Metastatic Liver Carcinoma in the Adrenal Gland (tissue), 2 donors: ENCODE measurements around a stretch of chr10.

- PRO-cap, 2 experiments = no peak in any of the 2 experiments
These were observed 169.1 kb downstream of the ZNF438 start for GRCh38 chr10:30862447-30863008.

DNA sequence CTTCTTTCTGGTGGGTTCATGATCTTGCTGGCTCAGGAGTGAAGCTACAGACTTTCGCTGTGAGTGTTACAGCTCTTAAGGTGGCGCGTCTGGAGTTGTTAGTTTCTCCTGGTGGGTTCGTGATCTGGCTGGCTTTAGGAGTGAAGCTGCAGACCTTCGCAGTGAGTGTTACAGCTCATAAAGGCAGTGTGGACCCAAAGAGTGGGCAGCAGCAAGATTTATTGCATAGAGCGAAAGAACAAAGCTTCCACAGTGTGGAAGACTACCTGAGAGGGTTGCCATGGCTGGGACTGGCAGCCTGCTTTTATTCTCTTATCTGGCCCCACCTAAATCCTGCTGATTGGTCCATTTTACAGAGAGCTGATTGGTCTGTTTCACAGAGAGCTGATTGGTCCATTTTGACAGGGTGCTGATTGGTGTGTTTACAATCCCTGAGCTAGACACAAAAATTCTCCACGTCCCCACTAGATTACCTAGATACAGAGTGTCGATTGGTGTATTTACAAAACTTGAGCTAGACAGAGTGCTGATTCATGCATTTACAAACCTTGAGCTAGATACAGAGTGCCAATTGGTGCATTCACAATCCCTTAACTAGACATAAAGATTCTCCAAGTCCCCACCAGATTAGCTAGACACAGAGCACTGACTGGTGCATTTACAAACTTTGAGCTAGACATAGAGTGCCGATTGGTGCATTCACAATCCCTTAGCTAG, 129.6 kb downstream of the ZNF438 start:
- PRO-cap, 2 experiments = no peak in any of the 2 experiments

DNA sequence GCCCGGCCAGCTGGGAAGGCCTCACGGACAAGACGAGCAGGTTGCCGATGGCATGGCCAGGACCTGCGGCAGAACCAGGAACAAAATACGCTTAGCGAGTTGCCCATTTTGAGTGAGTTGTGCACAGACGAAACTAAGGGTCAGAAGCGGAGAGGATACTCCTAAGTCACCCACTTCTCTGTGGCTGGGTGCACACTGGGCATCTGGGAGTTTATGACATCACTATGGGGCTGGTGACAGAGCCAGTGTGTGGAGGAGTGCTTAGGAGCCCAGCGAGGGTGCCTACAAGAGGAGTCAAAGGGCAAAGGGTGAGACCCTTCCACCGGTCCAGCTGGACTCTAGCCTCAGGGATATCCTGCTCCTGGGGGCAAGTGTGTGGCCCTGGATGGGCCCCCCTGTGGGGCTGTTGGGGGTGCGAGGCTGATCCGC, 44.9 kb downstream of the ZEB1 start:
- PRO-cap, 2 experiments = no peak in any of the 2 experiments

GRCh38 chr10:31393613-31394430, 74.8 kb downstream of the ZEB1 start:
- PRO-cap, 2 experiments = no peak in any of the 2 experiments

- PRO-cap, 2 experiments = no peak in any of the 2 experiments
These were observed 76.7 kb downstream of the ZEB1 start for GRCh38 chr10:31395684-31396221.

GRCh38 chr10:31426504-31426936, 107.5 kb downstream of the ZEB1 start:
- PRO-cap, 2 experiments = no peak in any of the 2 experiments

DNA sequence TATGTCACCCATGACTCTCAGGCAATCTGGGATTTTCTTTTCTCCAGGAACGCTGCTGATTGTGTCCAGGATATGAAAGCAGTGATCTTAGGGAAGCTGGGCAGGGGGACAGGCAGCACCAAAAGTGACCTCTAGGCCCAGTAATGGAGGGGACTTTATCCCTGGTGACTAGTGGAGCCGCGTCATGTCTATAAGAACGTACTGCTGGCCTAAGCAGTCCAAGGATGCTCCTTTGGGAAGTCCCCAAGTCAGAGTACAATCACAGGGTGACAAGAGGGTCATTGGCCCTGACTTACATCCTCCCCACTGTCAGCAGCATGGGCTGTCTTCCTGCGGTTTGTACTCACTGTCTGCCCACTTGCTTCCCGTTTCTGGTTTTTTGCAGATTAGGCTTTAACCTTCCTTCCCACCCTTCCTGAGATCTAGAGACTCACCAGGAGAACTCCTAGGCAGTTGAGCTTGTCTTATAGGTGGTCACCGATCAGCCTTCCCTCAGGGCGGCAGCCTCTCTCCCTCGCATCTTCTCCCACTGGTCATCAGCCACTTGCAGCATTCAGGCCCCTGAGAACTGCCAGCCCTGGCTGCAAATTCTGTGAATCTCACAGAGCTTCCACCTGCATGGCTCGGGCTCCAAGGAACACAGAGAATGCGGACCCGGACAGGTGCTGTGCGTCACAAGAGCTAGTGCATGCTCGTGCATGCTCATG, 177.2 kb downstream of the ARHGAP12 start:
- PRO-cap, 2 experiments = no peak in any of the 2 experiments

DNA sequence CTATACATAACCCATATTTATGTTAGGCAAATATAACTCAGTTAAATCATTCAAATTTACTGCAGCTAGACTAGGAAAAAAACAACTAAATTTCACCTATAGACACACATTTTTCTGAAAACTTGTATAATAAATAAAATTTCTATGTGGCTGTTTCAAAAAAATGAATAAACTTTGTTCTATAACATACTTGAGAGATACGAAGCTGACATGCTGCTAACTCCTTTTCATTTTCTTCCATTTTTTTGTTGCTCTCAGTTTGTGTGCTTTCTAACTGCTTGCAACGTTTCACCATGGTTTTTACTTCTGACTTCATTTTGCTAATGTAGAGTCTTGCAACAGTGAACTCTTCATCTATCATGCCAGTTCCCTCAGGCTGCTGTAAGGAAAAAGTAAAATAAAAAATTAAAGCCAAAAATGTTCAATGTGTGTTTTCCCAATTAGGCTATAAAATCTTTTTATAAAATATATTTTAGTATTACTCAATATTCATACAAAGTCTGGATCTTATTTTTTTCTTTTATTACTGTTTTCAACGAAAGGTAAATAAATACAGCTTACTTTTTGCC, 33.5 kb downstream of the KIF5B start:
- PRO-cap, 2 experiments = no peak in any of the 2 experiments

GRCh38 chr10:32122902-32123379, 66.7 kb upstream of the KIF5B start:
- PRO-cap, 2 experiments = no peak in any of the 2 experiments

DNA sequence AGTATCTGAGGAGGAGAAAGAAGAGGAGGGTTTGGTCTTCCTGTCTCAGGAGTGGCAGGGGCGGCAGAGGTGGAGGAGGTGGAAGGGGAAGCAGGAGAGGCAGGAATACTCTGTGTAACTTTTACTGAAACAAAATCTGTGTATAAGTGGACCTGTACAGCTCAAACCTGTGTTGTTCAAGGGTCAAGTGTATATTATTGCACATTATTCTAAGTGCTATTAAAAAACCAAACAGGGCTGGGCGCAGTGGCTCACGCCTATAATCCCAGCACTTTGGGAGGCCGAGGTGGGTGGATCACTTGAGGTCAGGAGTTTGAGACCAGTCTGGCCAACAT, 34.3 kb upstream of the EPC1 start:
- PRO-cap, 2 experiments = no peak in any of the 2 experiments

DNA sequence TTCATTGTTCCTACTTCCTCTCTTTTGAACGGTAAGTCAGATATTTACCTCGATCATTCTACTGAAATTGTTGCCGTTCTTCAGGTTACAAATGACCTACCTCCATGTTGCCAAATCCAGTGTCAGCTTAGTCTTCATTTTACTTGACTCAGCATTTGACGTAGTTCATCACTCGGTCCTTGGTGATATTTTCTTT, 1.1 kb downstream of the CCDC7 start:
- PRO-cap, 2 experiments = no peak in any of the 2 experiments

DNA sequence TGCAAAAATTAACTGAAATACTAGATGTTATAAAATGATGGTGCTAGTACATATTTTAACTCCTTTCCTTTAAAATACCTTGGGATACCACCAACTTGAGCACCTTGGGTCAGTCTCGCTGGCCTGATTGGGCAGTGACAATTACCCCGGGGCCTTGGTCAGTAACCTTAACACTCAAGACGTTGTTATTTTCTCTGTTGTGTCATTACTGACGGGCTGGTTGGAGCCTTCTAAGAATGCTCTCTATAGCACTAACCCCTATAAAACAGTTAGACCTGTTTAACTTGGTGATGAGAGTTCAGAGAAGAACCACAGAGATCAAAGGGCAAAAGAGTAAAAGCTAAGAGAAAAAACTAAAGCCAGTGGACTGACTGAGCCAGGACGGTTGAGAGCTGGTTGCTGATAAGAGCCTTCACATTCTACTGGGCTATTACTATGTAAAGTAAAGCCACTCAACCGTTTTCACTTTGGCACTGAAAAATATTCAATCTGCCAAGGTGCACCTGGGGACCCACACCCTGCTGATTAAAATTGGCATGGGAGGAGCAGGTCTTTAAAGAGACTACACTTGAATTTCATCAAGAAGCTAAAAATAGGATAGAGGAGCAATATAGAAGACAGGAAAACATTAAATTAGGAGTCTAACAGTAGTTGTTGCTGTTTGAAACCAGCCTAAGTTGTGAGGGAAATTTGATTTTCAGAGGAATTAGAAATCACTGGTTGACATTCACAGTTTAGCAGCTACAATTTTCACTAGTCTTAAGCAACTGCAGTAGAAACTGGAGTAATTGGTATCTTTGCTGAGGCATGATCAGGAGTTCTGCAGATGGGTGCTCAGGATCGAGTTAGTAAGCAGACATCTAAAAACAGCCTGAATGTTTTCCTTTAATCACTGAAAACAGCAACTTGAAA, 13.7 kb upstream of the ITGB1 start:
- PRO-cap, 2 experiments = peak in 2 of 2 experiments; most common plus-strand start position 379 of the sequence (in 2)

- PRO-cap, 2 experiments = no peak in any of the 2 experiments
These were observed 178.7 kb downstream of the NRP1 start for GRCh38 chr10:33155666-33156211.

DNA sequence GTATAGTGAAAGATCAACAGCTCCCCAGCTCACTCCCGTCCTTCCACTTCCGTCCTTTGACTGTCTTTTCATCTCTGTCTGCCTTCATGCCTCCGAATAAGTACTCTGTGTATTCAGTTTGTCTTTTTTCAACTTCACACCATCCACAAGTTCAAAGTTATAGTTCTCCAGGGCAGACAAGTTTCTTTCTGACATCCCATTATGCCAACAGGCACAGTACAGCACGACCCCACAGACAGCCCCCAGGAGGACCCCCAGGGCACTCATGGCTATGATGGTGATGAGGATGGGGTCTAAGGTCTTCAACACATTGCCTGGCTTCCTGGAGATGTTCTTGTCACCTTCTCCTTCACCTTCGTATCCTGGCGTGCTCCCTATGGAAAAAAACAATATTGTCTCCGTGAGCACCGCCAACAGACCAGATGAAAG, 154.5 kb downstream of the NRP1 start:
- PRO-cap, 2 experiments = no peak in any of the 2 experiments

- PRO-cap, 2 experiments = no peak in any of the 2 experiments
These were observed 143.3 kb downstream of the NRP1 start for GRCh38 chr10:33191236-33191483.

- PRO-cap, 2 experiments = no peak in any of the 2 experiments
These were observed 18.6 kb downstream of the NRP1 start for GRCh38 chr10:33315945-33316273.

GRCh38 chr10:33332066-33332848, 2.2 kb downstream of the NRP1 start:
- PRO-cap, 2 experiments = no peak in any of the 2 experiments

DNA sequence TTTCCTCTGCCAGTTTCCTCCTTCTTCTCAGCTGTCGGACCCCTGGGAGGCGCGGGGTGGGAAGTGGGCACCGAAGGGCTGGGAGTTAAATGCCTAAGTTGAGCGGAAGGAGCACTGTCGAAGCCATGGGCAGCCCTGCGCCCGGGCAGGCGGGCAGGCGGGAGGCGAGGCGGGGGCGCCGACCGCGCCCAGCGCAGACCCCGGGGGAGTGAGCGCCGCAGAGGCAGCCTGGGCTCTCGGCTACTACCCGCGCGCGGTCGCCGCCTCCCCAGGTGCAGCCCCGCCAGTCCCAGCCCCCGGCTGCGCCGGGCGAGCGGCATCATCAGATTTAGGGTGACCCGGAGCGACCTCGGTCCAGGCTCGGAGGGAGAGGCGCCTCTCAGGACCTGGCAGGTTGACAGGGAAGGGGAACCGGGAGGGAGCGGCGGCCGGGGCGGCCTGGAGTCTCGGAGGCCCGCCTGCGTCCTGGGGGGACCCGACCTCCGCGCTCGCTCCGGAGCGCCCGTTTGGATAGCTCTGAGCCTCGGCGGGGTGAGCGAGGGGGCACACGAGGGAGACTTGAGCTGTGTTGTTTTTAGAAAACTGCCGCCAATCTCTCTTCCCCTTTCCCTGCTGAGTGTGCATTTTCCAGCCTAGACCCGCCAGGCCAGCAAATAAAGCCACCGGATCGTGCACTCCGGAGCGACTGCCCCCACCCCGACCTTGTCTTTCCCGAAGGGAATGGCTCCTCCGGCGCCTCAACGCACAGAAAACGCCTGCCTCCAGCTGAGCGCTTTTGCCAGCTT, 2.2 kb upstream of the NRP1 start:
- PRO-cap, 2 experiments = peak in 1 of 2 experiments; most common minus-strand start position 508 of the sequence (in 1)

- PRO-cap, 2 experiments = no peak in any of the 2 experiments
These were observed 43.2 kb upstream of the NRP1 start for GRCh38 chr10:33377612-33378156.

DNA sequence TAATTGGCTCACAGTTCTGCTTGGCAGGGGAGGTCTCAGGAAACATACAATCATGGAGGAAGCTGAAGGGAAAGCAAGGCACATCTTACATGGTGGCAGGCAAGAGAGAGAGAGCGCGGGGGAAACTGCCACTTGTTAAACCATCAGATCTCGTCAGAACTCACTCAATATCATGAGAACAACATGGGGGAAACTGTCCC, 344.2 kb upstream of the NRP1 start:
- PRO-cap, 2 experiments = no peak in any of the 2 experiments